Karpas-422 (cell line): ENCODE data around the genes THOC2 and ACTRT1.

GRCh38 chrX:119990348-119990940, 46.9 kb upstream of the NKAP start:
- PRO-cap = no peak
- RAMPAGE, long total RNA = no peak

DNA sequence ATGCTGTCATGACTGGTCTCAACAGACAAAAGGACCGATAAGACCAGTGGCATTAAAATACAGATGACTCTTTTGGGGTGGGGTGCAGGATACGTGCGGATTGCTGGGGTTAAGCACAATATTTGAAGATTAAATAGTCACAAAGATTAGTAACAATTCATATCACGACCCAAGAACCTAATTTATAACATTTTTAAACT, 9.1 kb downstream of the ZBTB33 start:
- PRO-cap = no peak
- RAMPAGE, long total RNA = no peak

- PRO-cap = no peak
- RAMPAGE, long total RNA = no peak
These were observed 8.8 kb downstream of the TMEM255A start for GRCh38 chrX:120302275-120302951.

DNA sequence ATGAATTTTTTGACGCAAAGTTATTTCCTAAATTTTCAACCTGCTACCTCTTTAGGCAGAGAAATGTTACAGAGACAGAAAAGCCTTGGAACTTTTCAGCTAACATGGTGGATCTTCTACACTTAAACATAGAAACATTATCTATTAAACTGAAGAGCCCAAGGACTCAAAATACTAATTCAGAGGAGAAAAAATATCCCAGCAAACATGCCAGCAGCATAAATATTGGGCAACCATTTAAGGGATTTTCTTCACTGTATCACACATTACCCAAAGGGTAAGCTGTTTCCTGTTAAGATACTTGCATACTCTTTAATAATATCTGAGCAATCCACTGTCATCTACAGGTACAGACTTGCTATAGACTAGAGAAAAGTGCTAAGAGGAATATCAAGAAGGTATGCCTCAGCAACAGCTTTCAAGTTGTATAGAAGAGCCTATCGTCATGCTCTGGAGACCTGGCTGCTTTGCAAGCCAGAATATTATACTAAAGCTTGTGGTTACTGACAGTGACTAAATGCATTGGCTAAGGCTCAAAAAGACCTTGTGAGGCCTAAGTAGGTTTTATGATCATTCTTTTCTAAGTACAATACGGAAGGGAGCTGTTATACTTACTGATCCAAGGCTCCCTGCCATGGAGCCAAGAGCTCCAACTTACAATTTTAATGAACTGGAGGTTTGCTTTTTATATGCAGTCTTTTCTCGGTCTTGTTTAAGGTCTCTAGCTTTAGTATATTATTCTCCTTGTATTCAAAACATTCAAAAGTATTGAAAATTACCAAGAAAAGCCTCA, 11.4 kb downstream of the LAMP2 start:
- PRO-cap = no peak
- RAMPAGE, long total RNA = no peak

DNA sequence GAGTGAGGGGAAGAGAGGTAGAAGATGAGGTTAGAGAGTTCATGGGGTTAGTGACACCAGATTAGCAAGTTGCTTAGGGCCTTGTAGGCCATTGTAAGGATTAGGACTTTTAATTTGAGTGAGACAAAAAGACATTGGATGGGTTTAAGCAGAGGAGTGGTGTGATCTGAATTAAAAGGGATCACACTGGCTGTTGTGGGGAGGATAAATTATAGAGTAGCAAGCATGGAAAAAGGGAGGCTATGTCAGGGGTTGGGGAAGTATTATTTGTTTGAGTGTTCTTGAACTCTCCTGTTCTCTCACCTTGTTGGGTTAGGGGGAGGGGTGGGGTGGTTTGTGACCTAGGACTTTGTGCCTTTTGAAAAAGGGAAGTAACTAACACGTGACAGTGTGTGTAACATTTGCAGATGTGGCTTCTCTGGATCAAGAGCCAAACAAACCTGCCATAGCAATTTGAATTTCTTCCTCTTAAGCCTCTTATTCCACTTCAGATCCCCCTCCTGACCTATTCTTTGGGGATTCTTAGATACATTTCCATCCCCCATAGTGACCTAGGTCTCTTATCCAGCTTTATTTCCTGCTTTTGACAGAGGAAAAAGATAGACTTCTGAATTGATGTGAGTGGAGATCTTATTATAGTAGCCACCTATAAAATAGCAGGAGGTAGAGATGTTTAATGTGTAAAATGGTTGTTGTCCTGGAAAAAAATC, 120.6 kb downstream of the CT47B1 start:
- PRO-cap = no peak
- RAMPAGE, long total RNA = no peak

DNA sequence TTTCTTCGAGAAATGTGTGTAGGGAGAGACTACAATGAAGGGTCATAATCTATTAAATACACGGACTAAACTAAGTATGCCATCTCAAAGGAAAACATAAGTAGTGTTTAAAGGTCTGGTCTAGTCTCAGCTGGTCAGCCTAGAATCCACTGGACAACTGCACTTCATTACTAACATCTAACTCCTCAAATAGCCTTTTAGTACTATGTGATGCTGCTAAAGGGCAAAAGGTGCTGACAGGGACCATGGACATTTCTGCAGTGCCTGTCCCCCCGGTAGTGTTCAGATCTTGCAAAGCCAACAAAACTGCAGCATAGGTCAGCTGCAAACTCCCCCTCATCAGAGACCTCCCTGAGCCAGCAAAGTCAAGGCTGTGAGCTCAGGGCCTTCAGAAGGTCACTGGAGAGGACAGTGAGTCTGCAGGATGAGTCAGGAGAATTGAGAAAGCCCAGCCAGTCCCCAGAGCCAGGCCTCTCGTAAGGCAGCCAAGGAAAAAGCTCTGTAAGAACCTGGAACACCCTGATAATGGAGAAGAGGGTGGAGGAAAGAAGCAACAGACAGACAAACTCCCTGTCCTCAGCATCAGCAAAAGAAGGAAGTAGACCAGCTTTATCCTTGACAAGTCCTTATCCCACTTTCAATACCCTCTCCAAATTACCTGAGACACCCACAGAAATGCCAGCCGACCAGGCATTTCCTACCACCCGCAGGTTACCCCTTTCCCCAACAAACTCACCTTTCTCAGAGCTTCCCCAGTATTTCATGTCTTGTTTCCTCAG, 32.9 kb downstream of the GRIA3 start:
- PRO-cap = no peak
- RAMPAGE, long total RNA = no peak

GRCh38 chrX:123732044-123733414, at the start of gene THOC2:
Gene THOC2, minus strand, starts transcription at chrX:123733052.
- PRO-cap = bidirectional peak, plus-strand start at chrX:123733149, minus-strand start at chrX:123733034
- RAMPAGE, long total RNA = start-site peak on the minus strand at chrX:123732993-123733082, 50 and 88 reads in 2 replicates

DNA sequence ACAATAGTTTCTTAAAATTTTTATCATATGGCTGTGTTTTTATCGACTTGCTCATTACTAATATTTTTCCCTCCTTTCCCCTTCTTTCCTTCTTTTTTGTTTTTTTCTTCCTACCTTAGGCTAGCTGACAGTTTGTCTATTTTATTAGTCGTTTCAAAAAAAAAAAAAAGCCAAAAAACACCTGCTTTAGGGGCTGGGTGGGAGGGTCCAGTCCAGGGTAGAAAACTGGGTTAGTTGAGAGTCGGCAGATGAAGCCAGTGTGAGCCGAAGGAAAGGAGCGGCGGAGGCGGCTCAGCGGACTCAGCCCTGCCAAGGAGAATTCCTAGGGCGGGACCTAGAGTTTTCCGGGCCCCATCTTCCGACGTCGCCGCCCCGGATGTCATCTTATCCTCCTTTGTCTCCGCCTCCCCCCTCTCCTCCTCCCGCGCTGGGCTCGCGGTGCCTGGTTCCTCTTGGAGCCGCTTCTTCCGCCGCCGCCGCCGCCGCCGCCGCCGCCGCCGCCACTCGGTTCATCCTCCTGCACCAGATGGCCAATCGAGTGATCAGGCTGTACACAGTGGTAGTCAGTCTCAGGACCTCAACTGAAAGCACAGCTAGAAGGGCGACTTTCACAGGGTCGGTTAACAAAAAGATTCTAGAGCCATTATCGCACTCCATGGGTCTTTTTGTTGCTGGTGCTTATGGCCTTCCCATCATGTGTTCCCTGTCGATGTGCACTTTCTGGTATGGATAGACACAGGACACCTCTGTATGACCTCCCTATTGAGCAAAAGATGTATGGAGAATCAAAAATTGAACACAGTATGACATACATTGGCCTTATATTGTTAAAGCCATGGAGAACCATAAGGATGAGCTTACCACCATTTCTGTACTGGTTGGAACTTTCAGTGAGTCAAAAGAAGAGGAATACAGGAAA, 32.2 kb upstream of the THOC2 start:
- PRO-cap = unidirectional peak, plus-strand start at position 247 of the sequence; bidirectional peak, plus-strand start at position 477 of the sequence, minus-strand start at position 324 of the sequence
- RAMPAGE, long total RNA = no peak

DNA sequence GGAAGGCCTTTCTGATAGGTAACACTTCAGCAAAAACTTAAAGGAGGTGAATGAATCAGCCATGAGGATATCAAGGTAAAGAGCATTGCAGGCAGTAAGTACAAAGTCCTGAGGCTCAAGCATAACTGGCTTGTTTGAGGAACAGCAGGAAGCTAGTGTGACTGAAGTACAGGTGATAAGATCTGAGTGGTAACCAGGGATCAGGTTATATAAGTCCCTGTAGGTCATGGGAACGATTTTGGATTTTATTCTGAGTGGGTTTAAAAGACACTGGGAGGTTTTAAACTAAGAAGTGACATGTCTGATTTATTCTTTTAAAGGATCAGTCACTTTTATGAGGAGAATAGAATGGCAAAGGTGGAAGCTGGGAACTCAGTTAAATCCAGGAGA, 47.1 kb upstream of the THOC2 start:
- PRO-cap = no peak
- RAMPAGE, long total RNA = no peak

DNA sequence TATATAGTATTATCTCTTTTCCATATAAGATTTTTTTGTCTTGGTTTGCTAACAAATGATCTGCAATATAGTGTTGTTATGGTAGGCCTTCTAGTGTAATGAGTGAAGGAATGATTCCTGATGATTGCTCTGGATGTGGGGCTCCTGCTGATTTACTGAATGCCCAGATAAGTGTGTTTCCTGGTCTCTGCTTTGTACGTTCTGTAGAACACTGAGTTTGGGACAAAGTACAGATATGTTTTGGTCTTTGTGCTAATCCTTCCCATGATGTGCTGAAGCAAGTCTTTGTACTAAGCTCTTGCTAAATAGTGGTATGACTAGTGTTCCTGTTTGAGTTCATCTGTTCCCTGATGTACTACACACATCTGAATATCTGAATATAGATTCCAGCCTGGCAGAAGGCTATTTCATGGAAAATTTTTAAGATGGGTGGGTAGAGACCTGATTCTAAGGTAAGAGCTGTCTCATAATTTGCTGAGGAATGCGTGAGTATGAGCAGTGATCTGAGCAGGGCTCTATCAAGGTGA, 36.9 kb upstream of the XIAP start:
- PRO-cap = no peak
- RAMPAGE, long total RNA = no peak

- PRO-cap = no peak
- RAMPAGE, long total RNA = no peak
These were observed 12.4 kb downstream of the XIAP start for GRCh38 chrX:123872216-123872641.

- PRO-cap = no peak
- RAMPAGE, long total RNA = no peak
These were observed 9.5 kb upstream of the STAG2 start for GRCh38 chrX:123951971-123952367.

DNA sequence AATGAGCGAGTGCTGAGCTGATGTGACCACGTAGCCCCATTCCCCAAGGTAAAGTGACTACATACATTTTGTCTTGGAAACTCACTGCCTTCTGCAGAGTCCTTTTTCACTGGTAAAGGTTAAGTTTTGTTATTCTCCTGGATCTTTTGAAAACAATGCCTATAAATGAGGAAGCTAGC, 115.4 kb upstream of the TEX13D start:
- PRO-cap = no peak
- RAMPAGE, long total RNA = no peak

DNA sequence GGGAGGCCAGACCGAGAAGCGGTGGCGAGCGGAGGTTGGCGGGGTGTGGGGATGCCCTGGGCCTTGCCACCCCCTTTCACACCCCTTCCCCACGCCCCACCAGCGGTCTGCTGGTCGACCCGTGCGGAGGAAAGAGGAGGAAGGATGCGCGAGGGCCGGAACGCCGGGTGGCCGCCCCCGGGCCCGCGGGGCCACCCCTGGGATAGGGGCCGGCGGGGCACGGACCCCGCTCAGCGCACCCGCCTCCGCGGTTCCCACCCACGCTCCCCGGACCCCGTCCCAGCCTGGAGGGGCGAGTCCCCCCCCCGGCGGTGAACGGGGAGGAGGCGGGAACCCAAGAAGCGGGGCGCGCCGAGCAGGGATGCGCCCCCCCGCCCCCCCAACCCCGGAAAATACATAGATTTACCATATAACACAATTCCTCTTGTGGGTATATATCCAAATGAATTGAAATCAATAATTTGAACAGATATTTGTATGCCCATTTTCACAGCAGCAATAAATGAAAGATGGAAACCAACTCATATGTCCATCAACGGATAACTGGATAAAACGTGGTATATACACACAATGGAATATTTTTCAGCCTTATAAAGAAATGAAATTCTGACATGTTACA, 28.4 kb upstream of the DCAF12L1 start:
- PRO-cap = no peak
- RAMPAGE, long total RNA = no peak

DNA sequence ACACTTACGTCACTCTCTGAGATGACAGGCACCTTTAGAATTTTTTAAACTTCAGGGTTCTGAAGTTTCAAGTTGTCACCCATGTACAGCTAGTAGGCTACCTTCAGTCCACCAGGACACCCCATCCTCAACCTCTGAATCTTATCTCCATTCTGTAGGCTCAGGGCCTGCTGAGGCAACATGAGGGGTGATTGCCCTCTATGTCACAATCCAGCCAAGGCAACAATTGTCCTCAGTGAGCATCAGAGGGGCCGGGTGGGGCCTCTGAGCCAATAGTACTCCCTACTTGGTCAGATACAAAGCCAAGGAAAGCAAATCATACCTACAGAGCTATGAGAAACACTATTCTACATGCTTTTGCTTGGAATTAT, at the start of gene ACTRT1:
ACTRT1 (minus strand) TSS at position 154 of the 371 bp plus-strand sequence.
- PRO-cap = no peak
- RAMPAGE, long total RNA = no peak

- PRO-cap = no peak
- RAMPAGE, long total RNA = no peak
These were observed 1.1 kb downstream of the SMARCA1 start for GRCh38 chrX:129522077-129522636.

DNA sequence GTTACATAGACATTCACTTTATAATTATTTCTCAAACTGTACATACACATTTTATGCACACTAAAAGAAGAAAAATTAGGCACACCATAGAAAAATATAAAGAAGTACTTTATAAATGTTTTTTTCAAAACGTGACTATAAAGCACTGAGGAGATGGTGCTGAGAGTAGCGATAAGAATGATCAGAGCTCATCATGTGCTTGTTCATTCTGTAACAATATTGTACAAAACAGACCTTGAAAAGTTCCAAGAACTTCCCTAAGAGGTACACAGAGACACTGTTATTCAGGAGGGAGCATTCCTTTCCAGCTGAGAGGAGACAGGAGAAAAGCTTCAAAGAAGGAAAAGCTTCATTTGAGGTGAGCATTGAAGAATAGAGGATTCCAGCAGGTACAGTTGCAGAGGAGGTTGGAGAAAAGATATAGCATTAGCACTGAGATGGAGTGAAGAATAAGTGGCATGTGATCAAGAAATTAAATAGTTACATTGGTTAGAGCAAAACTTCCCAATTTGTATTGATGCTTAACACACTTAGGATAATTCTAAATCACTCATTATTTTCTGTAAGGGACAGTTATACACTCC, 7.5 kb upstream of the OCRL start:
- PRO-cap = no peak
- RAMPAGE, long total RNA = no peak

GRCh38 chrX:129701778-129702265, 37.0 kb upstream of the XPNPEP2 start:
- PRO-cap = no peak
- RAMPAGE, long total RNA = no peak

DNA sequence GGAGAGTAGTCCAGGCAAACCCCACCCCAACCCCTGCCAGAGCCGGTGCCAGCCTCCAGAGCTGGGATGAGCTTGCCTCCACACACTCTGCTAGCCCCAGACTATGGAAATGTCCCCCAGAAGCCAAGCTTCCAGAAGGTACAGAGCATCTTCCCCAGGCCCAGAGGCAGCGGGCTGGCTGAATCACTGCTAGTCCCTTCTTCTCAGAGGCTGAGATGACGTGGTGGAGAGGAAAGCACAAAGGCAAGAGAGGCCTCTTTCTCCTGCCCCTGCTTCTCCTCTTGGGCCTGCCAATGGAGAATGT, 2.0 kb downstream of the SASH3 start:
- PRO-cap = no peak
- RAMPAGE, long total RNA = no peak

- PRO-cap = no peak
- RAMPAGE, long total RNA = no peak
These were observed 45.5 kb downstream of the ELF4 start for GRCh38 chrX:130064539-130065426.